Fibroblast of the aortic adventitia (primary cell): ENCODE results near the genes ADPRH, PLA1A and CD86.

- CAGE, long polyA plus RNA = no peak
Observed at GRCh38 chr3:119294912-119295778, 962 bp downstream of the ARHGAP31 start.

- CAGE, long polyA plus RNA = no peak
Observed at GRCh38 chr3:119459535-119460630, 3.5 kb downstream of the TMEM39A start.

GRCh38 chr3:119497698-119498234 is 581 bp upstream of the TIMMDC1 start:
- CAGE, long polyA plus RNA = no peak

- CAGE, long polyA plus RNA = no peak
Observed at GRCh38 chr3:119579196-119580111, at the start of gene ADPRH. Gene ADPRH, plus strand, starts transcription at chr3:119579492.

DNA sequence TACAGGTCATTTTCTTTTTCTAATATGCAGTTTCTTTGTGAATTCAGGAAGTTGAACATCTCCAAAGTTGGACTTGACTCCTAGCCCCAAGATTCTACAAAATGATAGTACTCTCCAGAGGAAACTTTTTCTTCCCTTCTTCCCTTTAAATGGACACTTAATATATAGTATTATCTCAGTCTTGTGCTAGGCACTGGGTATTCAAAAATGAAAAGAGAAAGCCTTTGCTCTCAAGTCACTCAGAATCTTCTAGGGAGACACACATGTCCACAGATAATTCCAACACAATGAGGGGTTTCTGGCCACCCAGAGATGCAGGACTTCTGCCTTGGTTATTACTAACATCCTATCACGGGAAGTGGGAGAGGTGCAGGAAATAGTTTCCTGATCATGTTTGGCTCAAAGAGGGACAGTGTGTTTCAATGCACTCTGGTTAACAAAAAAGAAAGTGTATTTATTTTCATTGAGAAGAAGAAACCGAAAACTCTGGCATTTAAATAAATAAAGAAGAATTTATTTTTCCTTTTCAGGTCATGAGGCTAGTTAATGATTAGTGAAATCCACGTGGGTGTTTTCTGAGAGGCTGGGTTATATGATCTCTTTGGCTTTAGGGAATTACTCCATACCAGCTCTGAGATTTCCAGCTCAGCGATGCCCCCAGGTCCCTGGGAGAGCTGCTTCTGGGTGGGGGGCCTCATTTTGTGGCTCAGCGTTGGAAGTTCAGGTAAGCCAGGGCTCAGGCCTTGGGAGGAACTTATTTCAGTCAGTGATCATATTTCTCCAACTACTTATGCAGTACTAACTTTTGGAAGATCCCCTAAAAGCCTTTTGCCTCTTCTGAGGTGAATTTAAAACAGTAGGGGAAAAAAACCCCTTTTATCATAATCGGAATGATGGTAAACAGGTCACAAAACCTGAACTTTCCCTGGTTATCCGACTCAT is at the start of gene PLA1A:
PLA1A (plus strand) TSS at position 623 of the 942 bp plus-strand sequence.
- CAGE, long polyA plus RNA = no peak

GRCh38 chr3:119636160-119636705 is 24.2 kb downstream of the POPDC2 start:
- CAGE, long polyA plus RNA = no peak

DNA sequence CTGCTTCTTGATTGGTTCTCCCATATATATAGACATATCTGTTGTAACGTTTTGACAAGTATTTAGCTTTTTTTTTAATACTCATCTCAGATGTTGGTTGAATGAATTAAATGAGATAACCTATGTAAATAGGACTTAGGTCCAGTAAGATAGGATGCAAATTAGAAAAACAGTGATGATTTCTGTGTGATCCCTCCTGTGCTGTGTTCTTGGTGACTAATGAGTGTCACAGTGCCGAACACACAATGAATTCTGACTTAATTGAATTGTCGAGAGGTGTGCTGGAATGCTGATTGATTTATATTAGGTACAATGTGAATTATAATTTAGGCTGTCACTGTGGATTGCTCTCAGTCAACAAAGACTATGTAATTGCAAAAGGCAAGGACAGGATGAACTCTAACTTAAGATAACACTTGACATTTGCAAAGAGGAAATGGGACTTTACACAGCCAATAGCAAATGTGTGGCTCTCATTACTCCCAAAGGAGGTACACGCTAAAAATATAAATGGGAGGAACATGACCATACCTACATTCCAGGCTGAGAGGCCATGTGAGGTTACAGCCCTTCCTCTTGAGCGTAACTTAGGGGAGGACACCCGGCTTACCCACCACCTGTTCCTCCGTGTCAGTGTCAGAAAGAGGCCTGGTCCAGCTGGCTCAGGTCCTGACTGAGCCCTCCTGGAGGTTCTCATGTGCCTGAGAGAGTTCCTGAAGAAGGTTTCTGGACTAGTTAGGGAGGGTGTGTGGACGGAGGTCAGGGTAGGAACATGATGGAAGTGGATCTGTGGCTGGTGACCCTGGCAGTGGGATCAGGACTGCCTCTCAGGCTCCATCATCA is 8.2 kb downstream of the POPDC2 start:
- CAGE, long polyA plus RNA = no peak

- CAGE, long polyA plus RNA = no peak
Observed at GRCh38 chr3:119700407-119700922, 2.4 kb upstream of the CFAP91 start.

GRCh38 chr3:119716976-119717595 is 14.3 kb downstream of the CFAP91 start:
- CAGE, long polyA plus RNA = no peak

DNA sequence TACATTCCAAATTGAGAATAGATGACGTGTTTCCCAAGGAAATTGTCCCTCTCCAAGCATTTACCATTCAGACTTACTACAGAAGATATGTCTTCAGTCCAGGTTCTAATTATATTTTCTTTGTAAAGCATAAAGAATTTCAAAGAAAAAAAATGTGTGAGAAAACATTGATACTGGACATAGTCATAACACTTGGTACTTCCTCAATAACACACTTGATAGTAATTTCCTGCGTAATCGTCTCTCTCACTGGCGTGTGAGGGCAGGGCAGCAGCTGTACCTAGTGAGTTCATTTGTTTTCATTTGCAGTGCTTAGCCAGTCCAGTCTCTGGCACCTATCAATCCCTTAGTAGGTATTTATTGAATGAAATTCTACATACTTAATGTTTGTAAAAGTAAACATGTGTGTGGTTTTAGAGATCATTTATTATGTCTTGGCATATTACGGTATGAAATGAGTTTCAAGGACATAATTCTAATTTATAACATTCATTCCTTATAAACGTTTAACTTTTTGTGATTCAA is 12.1 kb upstream of the NR1I2 start:
- CAGE, long polyA plus RNA = no peak

DNA sequence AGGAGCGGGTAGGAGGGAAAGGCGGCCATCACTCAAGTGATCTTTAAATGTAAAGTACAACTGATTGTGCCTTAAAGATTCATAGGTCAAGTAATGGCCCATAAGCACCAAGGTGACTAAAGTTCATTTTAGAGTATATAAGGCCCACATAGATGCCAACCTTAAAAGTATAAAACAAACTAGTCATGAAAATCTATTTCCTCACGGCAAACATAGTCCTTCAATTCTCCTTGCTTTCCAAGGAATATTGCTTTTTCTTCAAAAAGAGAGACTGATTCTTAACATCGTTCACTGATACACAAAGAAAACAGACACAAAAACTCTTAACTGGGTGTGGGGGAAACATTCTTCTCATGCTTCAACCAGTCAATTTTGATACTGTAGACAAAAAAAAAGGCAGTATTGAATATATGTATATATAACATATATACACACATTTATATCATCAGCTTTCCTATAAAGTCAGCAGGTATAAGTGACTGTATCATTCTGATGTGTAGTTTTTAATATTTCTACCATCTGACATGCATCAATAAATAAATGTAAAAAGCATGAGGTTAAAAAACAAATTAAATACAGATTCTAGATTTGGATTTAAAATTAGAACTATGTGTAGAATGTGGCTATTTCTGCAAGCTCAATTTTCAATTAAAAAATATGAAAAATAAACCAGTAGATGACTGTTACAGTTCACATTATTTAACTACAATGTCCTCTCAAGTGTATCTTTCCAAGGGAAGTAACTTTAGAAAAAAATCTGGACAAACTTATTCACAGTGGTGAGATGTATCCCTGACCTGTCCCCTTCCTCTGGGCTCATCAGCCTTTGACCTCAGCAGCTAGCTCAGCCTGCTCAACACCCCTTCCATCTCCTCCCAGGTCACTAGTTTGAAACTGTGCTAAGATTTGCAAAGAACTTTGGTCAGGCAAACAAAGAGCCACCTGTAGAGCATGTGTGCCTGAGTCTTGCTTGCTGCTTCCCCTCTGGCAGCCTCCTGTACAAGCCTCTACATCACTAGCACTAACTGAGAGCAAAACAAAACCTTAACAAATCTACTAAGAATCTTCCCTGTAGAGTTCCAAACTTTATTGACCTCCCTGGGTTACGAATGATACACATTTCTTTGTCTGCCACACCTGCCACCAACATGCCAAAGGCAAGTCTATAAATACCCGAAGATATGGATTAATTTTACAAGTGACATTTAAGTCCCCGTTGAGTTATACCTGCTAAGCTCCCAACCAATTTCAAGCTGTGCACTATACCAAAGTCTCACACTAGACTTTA is 43.6 kb downstream of the NR1I2 start:
- CAGE, long polyA plus RNA = no peak

- CAGE, long polyA plus RNA = no peak
Observed at GRCh38 chr3:120043097-120043613, 51.1 kb downstream of the GSK3B start.

GRCh38 chr3:120438813-120439286 is 11.9 kb downstream of the FSTL1 start:
- CAGE, long polyA plus RNA = no peak

DNA sequence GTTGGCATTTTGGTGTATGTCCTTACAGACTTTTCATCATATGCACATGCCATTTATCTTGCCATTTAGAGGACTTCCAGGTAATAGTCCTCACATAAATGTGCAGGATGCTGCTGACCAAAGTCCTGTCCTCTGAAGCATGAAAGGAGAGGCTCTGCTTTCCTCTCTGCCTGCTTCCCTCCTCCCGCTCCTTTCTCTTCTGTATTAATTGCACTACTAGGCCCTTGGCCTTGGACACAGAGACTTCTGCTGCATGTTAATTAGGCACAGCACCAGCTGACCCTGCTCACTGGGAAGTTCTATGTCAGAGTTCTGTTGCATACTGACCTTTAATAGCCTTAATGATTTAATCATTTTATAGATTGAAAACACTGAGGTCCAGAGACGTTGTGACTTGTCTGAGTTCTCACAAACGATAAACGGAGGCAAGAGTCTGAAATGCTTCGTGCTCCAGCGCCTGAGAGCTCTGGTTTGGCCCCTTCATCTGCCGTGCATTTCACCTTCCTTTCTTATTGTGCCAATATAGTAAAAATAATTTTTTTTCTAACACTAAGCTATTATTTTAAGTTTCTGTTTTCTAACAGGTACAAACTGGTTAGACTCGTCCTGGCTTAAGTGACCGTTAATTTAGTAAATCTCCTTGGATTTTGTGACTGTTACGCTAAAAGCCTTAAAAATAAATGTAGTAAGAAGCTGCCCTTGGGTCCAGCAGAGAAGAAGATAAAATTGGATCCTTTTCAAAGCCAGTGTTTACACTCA is 29.4 kb upstream of the NDUFB4 start:
- CAGE, long polyA plus RNA = no peak

DNA sequence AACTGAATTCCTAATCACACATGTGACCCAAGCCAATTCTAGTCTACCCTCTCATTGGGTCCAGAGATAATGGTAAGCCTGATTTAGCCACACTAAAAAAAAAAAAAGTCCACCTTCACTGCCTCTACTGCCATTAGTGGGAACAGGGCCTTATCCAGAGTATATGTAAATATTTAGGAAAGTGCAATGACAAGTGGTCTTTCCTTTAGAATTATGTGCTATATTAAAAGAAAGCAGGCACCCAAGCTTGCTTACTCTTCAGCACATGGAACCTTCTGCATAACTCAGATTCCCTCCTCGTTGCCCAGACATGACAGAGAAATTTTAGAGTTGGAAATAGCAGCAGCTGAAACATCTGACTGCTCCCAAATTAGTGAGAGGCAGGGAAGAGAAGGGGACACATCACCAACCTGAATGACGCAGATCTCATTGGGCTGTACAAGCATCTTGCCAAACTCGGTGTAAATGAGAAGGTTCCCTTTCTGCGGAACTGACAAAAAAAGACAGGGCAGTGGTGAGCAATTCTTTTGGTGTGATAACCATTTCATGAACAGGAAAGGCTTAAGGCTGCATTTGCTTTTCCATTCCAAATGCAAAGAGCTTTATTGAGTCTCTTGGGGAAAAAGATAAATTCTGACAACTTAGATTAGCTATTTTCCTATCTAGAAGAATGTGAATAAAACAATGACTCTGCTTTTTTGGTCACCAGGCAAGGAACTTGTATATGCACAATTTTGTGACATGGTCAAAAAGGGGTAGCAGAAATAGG is 35.3 kb downstream of the HGD start:
- CAGE, long polyA plus RNA = no peak

DNA sequence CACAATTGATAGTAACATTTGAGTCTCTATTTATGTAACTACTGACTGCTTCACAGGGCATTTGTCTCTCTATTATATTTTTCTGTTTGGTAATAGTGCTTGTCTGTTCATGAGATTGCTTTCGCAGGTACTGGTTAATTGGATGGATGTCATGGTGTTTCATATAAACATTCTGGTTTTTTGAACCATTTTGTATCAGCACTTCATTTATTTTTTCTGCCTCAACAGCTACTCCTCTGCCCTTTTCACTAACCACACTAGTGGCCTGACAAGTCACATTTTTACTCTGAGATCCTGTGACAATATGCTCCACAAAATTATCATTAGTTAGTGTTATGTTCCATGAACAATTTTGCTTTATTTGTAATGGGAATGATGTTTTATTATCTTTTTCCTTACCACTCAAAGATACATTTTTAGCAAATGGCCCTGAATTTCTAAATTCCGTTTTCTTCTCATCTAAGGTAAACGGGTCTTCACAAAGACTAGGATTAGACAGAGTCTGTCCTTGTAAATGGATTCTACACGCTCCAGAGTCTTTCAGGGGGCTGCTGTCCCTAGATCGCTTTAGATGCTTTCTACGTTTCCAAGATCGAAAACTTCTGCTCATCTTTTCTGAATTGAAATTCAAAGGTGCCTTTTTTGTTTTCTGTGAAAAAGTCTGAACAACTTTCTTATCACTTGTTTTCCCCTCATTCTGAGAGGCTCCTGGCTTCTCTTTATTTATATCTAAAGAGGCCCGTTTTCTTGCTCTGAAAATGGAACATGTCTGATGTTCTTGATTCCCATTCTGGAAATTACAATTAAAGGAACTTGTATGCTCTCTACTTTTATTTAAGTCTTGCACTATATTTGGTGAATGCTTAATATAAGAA is 56.3 kb downstream of the POLQ start:
- CAGE, long polyA plus RNA = no peak

DNA sequence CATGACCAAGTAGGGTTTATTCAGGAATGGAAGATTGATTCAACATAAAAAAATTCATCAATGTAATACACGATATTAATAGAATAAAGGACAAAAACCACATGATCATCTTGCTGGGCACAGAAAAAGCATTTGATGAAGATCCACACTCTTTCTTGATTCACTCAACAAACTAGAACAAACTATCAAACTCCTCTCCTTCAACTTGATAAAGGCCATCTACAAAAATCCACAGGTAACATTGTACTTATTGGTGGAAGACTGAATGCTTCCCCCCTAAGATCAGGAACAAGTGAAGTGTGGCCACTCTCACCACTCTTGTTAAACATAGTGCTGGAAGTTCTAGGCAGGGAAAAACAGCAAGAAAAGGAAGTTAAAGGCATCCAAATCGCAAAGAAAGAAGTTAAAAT is 1.7 kb upstream of the FBXO40 start:
- CAGE, long polyA plus RNA = no peak

DNA sequence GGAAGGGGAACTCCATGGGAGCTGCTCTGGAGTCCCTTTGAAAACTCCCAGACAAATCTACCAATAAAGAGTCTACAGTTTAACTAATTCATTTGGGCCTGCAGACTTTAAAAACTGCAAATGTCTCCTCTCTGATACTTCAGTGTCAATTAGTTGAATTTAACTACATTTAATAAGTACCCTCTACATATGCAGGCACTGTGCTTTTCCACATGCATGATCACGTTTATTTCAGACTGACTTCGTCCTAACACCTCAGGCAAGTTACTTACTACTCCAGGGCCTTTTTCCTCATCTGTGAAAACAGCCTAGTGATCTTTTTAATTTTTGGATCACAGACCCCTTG is 15.3 kb upstream of the HCLS1 start:
- CAGE, long polyA plus RNA = no peak

- CAGE, long polyA plus RNA = no peak
Observed at GRCh38 chr3:121698501-121698992, 37.8 kb upstream of the HCLS1 start.

DNA sequence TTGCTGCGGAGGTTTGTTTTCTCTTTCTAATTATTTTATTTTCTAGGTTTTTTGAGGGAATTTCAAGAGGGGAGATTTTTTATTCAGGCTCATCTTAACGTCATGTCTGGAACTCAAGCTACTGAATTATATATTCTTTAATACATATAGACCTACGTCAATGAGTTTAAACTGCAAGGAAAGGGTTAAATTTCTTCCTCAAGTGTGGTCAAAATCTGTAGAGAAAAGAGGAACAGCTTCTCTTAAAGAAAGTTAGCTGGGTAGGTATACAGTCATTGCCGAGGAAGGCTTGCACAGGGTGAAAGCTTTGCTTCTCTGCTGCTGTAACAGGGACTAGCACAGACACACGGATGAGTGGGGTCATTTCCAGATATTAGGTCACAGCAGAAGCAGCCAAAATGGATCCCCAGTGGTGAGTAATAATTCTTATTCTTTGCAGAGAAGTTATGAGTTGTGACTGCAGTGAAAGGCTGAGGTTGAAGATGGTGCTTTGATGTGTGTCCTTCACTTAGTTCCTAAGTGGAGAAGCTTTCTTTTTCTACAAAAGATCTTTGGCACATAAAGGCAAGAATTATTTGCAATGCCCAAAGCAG is at the start of gene CD86:
CD86 (plus strand) TSS at position 271 of the 593 bp plus-strand sequence.
- CAGE, long polyA plus RNA = no peak